ENCODE data around the genes GRB2 and CASKIN2.

DNA sequence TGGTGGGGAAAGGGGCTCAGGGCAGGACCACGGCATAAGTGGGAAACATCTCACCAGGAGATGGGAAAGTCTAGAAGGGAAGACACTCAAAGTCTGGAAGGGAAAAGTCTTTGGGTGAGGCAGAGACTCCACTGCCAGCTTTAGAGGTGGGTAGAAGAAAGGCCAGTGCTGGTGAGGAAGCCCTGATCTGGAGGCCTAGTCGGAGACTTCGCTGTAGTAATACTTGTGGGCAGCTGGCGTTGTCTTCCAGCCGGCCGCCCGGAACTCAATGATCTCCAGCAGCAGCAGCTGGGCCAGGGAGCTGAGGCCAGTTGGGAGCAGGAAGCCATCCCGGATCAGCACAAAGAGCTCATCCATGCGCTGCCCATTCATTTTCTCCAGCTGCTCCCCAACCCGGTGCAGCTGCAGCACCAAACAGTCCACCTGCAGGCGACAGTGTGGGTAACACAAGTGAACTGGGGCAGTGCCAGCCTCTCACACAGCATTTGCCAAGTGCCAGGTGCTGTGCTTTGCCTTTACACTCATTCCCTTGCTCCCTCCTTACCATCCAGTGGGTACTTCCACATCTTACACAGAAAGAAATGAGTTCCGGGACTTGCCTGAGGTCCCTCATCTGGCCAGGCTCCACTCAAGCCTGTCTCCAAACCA, 4.4 kb downstream of the MIF4GD start:
- PRO-cap = no peak

GRCh38 chr17:75404665-75405386, 652 bp downstream of the GRB2 start:
- PRO-cap = no peak

GRCh38 chr17:75405387-75405947, at the start of gene GRB2:
TSS of gene GRB2 (minus strand) at chr17:75405678.
- PRO-cap = unidirectional peak, minus-strand start at chr17:75405661

GRCh38 chr17:75456768-75457649, 574 bp downstream of the TMEM94 start:
- PRO-cap = unidirectional peak, minus-strand start at chr17:75457451

DNA sequence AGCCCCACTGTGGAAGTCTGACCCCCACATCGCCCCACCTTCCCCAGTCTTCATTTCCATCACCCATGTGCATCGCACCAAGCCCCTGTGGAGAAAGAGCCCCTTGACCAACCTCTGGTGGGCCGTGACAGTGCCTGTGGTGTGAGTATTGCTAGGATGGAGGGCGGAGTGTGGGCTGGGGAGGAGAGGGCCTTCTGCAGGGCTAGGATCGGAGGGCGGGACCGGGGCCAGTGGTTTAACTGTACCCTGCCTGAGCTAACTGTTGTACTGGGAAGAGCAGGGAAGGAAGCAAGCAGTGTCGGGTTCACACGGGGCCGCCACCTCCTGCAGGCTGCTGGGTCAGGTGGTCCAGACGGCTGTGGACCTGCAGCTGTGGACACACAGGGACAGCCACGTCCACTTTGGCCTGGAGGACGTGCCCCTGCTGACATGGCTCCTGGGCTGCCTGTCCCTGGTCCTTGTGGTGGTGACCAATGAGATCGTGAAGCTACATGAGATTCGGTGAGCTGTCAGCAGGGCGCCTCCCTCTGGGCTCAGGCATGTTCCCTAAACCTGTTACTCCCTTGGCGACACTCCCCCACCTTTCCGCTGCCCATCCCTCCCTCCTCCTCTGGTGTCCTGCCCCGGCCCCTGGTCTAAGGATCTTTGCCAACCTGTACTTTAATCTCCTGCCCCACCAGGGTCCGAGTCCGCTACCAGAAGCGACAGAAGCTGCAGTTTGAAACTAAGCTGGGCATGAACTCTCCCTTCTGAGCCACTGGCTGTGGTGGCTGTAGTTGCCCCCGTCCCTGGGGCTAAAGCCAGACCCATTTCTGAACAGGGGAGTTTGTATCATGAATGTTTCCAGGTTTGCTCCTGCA, 16.5 kb downstream of the CASKIN2 start:
- PRO-cap = no peak

DNA sequence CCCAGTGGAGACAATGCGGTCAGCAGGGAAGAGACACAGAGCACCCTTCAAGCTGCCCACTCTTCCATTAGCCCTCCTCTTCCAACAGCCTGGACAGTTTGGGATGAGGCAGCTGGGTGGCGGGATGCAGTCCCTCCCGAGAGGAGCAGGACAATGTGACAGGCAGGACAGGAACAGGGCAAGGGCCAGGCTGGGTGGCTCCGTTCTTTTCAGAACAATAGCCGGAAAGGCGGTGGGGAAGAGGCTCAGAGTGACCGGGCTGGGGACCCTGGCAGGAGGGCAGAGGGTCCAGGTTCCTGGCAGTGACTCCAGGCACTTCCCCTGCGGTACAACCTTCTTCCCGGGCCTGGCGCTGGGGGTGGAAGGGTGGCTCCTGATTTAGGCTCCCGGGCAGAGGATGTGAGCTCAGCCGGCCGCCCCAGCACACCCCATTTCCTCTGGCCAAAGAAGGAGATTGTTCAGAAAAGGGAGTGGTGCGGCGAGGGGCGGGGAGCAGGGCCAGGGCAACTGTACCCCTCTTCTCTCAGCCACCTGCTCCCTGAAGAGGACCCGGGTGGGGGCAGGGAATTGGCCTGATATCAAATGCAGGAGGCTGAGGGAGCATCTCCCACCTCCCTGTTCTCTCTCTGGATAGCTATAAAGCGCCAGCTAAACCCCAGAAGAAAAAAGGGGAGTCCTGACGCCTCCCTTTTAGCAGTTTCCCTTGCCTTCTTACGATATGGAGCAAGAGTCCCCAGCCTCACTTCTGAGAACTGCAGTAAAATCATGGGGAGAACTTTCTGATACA, 5.4 kb downstream of the CASKIN2 start:
- PRO-cap = no peak

- PRO-cap = no peak
Measured at GRCh38 chr17:75512953-75513168, 2.5 kb downstream of the CASKIN2 start.

GRCh38 chr17:75515196-75516030, at the start of gene CASKIN2:
TSS of gene CASKIN2 (minus strand) at chr17:75515537.
- PRO-cap = bidirectional peak, plus-strand start at chr17:75515707, minus-strand start at chr17:75515488

- PRO-cap = bidirectional peak, plus-strand start at chr17:75542398, minus-strand start at chr17:75542309
Measured at GRCh38 chr17:75542120-75542735, 16.7 kb downstream of the LLGL2 start.

DNA sequence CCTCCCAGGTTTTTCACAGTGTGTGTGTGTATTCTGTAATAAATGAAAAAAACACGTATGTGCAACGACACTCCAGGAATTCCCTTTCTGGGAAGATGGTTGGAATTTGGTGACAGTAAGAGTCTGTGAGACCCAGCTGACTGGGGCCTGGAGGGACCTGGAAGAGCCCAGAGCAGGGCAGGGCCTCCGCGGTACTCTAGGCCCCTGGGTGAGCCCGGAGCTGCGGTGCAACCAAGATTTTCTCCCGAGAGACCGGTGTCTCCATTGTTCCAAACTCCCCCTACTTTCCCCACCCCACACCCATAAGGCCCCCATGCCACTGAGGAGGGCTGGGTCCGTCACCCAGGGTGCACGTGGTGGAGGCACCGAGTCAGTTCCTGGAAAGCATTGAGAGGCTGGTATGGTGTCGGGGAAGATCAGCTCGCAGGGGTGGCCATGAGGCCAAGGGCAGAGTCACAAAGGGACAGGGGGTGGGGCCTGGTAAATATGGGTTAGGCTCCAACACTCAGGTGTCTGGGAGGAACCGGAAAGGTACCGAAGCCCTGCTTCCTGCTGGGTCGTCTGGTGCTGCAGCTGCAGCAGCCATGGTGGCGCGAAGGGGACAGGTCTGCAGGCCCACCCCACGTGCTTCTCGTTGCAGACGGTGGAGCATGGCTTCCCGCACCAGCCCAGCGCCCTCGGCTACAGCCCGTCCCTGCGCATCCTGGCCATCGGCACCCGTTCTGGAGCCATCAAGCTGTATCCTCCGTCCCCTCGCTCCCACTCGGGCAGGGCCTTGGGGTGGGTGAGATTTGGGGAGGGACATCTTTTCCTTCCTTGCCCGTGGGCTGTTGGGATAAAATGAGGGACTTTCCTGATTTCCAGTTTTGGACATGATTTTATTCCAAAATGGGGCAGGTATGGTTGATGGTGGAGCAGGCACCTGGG, 30.2 kb downstream of the LLGL2 start:
- PRO-cap = no peak

- PRO-cap = no peak
Measured at GRCh38 chr17:75621509-75621892, 11.7 kb upstream of the SMIM5 start.

DNA sequence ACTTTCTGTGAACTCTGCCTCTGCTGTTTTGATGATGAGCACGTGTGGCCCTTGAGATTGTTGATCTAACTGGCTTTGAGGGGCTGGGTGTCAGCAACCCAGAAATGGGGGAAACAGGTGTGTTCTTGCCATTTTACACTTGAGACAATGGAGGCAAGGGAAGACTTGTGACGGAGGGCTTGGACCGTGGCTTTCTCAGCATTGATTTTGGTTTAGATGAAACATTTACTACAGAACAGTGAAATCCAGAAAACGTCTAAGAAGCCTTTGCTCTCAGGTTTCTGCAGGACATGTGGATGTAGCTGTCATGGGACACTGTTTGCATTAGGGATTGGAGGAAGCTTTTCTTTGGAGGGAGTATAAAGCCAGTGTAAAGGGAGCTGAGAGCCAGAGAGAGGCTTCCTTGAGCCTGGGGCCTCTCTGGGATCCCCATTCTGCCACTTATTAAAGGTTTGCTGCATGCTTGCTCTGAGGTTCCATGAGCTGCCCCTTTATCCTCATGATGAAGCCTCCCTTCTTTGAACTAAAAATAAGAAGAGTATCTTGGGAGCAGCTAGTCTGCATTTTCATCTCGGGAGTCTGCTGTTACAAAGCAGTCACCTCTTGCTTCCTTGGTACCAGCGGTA, 25.4 kb downstream of the SAP30BP start:
- PRO-cap = no peak

- PRO-cap = no peak
Measured at GRCh38 chr17:75693037-75693364, 25.9 kb downstream of the SAP30BP start.

GRCh38 chr17:75721645-75722022, 375 bp downstream of the ITGB4 start:
- PRO-cap = bidirectional peak, plus-strand start at chr17:75721833, minus-strand start at chr17:75721730

- PRO-cap = bidirectional peak, plus-strand start at chr17:75722288, minus-strand start at chr17:75722205
Measured at GRCh38 chr17:75722023-75722636, 871 bp downstream of the ITGB4 start.

GRCh38 chr17:75757332-75757825, 7.6 kb downstream of the GALK1 start:
- PRO-cap = no peak

DNA sequence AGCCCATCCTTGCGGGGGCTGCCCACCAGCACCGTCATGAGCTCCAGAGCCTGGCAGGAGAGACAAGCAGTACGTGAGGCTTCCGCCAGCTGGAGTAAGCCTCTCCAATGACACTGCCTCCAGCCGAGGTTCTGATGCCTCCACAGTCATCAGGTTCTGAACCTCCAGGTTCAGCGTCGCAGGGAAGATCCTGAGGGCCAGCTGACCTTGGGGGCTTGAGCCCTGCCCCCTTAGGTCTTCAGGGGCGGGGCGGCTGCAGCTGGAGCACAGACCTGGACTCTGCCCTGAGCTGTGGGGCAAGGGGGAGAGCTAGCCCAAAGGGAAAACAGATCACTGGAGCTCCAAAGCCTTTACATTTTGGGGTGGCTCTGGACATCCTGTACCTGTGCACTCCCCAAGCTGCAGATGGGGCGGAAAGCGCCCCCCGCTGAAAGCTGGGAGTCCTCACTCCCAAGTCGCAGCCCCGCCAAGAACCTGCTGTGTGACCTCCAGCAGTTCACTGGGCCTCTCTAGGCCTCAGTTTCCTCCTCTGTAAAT, 887 bp downstream of the GALK1 start:
- PRO-cap = unidirectional peak, plus-strand start at position 292 of the sequence

DNA sequence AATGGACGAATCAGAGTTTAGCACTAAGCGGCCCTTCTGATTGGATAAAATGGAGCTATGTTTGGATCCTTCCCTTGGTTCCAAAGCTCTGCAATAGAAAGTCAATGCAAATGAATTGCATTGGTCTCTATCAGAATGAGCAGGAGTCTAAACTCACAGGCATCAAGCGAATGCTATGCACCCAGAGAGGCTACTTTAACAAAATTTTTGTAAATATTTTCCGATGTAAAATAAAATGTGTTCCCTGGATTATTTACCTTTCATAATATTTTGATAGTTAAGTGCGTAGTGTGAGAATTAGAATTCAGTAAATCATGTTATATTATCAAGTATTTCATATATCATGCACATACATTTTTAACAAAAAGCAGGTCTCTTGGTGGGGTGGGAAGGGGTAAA, 431 bp upstream of the H3-3B start:
- PRO-cap = no peak

DNA sequence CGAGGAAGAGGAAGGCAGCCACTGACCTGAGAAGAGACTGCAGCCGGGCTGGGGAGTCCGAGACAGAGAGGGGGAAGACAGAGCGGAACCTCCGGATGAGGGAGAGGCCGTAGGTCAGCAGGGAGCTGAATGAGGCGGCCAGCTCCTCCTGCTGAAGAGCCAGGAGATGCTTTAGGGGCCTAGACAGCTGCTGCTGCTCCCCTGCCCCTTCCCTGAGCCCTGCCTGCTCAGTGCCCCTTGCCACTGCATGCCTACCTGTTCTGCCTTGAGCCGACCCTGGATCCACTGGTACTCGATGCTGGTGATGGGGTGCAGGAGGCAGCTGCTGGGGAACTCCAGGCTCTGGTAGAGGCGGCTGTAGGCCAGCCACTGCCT, 7.7 kb downstream of the UNC13D start:
- PRO-cap = no peak

GRCh38 chr17:75874347-75875097, 3.9 kb downstream of the TRIM47 start:
- PRO-cap = no peak

Measured in duodenum (tissue), 1 donor.